Cardiac ventricle fibroblast (primary cell): ENCODE measurements around a stretch of chr15.

- RAMPAGE, long total RNA, result no peak
These were observed 126.0 kb upstream of the IGF1R start for GRCh38 chr15:98522388-98522710.

GRCh38 chr15:98547495-98548620 lies 100.5 kb upstream of the IGF1R start:
- RAMPAGE, long total RNA, result no peak

GRCh38 chr15:98651565-98652532 lies 3.5 kb downstream of the IGF1R start:
- RAMPAGE, long total RNA, result no peak

- RAMPAGE, long total RNA, result no peak
These were observed 65.8 kb downstream of the IGF1R start for GRCh38 chr15:98714148-98714618.

DNA sequence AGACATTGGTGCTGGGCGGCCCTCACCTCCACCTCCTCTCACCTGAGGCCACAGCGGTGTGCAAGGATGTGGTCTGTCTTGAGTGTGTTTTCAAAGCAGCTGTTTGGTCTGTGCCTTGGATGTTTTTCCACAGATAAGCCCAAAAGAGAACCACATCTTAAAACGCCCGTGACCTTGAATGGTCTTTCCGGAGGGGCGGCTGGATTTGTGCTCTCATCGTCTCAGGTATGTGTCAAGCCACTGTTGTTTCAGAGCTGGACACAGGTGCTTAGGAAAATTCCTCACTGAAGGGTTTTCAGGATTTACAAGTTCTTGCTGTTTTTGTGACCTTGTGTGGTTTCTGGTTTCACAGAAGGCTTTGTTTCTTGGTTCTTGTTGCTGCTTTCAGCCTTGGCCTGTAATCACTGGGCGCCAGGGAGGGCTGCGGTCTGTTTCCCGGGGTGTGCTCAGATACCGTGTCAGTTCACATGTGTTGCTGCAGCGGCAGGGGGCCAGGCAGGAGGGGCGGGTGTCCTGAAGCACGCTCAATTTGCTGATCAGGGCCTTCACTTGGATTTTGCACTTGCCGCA lies 128.4 kb downstream of the IGF1R start:
- RAMPAGE, long total RNA, result no peak

GRCh38 chr15:98803941-98804561 lies 155.7 kb downstream of the IGF1R start:
- RAMPAGE, long total RNA, result no peak

- RAMPAGE, long total RNA, result no peak
These were observed 163.9 kb downstream of the PGPEP1L start for GRCh38 chr15:98843489-98844285.

DNA sequence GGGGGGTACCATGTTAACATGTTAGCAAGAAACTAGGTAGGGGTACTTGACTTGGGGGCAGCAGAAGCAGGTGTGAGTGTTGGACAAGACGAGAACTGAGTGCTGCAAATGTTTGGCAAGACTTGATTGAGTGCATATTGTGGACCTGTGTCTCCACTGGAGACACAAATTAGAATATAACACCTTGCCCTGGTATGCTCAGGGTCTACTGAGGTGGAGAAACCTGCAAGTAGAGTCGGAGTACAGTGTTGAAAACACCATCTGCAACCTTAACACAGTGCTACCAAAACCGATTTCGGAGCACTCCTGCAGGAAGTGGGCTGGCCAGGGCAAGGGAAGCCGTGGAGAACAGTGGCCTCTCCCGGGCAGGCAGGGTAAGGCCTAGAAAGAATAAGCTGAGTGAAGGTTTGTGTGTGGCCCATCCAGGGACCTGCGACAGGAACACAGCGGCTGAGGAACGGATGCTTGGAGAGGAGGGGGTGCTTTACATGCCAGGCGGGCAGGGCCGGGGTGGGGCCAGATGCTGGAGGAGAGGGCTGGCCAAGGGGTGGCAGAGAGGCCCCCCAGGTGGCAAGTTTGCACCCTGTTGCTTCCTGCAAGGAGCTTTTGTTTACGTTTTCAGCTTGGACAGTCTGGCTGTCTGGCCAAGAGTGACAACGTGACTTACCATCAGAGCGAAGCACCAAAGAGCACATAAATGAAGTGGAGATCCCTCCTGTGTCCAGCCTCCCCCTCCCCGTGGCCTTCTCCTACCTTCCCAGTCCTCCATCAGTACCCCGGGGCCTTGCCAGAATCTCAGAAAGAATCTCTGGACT lies 156.6 kb downstream of the PGPEP1L start:
- RAMPAGE, long total RNA, result no peak

DNA sequence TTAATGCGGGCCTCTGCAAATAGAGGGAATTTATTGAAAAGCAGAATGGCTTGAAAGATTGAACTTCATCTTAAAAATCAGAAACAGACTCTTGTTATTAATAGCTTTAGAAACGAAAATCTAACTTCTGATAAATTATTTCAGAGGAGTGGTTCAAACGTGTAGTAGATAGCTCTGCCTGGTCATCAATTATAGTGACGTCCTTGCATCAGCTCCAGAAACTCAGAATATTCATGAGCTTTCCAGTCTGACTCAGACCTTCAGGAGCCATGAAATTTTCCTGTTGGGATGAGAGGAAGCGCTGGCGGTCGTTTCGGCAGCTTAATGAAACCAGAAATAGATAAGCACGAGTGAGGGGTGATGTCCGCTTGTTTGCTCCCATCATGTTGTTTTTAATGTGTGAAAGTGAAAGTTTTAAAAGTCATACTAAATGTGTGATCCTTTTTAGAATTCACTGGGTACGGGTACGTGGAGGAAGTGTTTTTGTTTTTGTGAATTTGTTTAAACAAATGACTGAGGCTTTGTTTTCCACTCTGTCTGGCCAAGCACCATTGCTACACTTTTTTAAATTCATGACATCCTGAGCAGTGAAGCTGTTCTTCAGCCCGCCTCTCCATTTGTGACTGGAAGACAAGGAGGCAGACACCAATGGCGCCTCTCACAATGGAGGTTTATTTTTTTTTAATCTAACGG lies 141.0 kb downstream of the PGPEP1L start:
- RAMPAGE, long total RNA, result no peak

DNA sequence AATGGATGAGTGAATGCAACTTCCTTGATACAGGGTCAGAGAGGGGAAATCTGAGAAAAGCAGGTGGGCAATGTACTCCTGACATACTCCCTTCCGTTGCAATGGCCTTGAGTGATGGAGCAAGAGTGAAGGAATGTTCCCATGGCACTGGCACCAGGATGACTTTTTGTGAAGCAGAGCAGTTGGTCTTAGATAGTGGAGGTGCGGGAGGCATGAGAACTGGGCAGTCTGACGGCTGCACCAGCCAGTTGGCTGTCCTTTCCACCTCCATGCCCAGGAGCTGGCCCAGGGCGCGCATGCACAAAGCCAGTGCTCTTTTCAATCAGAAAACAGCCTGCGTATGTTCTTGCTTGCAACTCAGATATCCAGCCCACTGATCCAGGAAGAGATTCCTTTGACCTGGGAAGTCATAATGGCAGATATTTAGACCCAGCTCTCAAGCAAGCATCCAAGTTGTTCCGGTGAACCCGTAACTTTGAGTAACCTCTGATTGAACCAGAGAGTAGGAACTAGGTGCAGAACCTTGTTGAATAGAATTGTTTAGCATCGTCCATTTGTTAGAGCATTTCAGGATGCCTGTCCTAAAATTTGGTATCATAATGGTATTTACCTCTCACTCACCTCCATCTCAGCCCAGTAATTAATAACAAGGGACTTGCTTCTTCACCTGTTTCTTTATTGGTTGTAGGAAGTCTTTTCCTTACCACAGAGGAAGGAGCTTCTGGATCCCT lies 136.7 kb downstream of the PGPEP1L start:
- RAMPAGE, long total RNA, result no peak

DNA sequence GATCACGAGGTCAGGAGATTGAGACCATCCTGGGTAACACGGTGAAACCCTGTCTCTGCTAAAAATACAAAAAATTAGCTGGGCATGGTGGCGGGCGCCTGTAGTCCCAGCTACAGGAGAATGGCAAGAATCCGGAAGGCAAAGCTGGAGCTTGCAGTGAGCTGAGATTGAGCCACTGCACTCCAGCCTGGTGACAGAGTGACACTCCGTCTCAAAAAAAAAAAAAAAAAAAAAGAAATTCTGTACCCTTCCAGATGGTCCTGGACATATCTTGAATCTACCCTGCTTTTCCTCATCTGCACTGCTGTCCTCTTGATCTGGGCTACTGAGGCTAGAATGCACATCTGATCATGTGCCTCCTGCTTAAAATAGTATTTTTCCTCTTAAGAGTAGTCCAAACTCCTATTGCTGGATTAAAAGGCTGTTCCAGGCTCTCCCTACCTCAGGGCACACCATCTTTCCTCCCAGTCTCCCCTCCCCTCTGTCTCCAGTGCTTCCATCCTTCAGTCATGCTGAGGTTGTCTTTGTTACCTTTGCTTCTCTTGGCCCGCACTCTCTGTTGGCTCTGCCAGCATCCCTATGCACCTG lies 123.0 kb downstream of the PGPEP1L start:
- RAMPAGE, long total RNA, result no peak

DNA sequence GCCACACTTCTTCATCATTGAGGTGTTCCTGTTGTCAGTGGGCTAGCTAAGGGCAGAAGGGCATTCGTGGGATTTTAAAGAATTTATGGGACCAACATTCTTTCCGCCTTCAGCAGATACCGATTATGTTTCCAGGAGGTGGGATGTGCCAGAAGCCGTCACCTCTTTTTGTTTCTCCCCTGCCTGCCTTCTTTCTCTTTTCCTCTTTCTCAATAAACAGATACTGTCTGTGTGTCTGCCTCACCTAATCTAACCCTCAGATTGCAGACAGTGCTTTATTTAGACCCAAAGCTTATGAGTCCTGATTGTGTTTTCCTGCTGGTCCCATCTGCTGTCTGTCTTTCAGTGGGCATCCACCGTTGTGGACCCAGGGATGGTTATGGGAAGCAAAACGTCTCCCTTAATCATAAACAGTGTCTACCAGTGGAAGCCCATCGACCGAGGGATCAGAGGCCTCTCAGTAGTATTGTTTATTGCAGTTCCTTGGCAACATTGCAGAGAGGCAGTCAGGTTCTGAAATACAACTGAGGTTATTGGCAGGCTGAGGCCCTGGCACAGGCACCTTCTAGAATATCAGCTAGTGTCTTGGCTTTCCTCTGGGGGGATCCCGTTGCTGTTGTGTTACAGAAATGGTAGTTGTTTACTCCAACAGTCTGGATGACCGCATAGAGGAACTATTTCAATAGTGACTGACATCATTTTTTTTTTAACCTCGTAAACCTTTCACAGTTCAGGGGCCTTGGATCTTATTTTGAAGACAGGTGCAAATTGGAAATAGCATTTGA lies 64.2 kb downstream of the PGPEP1L start:
- RAMPAGE, long total RNA, result no peak

- RAMPAGE, long total RNA, result no peak
These were observed 55.5 kb downstream of the PGPEP1L start for GRCh38 chr15:98952000-98952595.

- RAMPAGE, long total RNA, result no peak
These were observed 53.4 kb downstream of the PGPEP1L start for GRCh38 chr15:98953981-98954902.

DNA sequence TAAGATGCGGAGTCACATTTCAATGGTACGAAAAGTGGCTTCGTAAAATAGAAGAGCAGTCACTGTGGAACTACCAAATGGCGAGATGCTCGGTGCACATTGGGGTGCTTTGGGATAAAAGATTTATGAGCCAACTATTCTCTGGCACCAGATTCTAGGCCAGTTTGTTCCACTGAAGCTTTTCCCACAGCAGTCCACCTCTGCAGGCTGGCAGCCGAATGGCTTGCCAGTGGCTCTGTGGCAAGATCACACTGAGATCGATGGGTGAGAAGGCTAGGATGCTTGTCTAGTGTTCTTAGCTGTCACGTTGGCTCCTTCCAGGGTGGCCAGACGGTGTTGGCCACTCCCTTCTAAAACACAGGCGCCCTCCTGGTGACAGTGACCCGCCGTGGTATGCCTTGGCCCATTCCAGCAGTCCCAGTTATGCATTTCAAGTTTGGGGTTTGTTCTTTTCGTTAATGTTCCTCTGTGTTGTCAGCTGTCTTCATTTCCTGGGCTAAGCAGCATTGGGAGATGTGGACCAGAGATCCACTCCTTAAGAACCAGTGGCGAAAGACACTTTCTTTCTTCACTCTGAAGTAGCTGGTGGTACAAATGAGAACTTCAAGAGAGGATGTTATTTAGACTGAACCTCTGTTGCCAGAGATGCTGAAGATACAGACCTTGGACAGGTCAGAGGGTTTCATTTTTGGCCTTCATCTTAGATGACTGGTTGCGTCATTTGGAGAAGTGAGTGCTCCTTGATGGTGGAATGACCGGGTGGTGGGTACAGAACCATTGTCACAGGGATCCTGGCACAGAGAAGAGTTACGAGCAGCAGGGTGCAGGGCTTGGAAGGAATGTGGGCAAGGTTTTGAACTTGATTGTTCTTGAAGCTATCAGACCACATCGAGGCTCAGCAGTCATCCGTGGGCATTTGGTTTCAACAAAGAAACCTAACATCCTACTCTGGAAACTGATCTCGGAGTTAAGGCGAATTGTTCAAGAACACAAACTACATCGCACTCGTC lies 45.4 kb downstream of the PGPEP1L start:
- RAMPAGE, long total RNA, result no peak

DNA sequence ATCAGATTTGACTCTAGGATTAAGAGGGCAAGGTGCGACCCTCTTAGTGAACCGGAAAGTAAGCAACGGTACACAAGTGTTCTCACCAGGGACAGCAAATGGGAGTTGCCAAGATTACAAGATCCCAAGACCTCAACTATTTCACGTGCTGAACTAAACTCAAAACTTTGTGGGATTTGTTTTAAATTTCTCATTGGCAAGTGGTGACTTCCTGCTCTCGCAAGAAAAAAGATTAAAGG lies 2.1 kb upstream of the PGPEP1L start:
- RAMPAGE, long total RNA, result no peak

DNA sequence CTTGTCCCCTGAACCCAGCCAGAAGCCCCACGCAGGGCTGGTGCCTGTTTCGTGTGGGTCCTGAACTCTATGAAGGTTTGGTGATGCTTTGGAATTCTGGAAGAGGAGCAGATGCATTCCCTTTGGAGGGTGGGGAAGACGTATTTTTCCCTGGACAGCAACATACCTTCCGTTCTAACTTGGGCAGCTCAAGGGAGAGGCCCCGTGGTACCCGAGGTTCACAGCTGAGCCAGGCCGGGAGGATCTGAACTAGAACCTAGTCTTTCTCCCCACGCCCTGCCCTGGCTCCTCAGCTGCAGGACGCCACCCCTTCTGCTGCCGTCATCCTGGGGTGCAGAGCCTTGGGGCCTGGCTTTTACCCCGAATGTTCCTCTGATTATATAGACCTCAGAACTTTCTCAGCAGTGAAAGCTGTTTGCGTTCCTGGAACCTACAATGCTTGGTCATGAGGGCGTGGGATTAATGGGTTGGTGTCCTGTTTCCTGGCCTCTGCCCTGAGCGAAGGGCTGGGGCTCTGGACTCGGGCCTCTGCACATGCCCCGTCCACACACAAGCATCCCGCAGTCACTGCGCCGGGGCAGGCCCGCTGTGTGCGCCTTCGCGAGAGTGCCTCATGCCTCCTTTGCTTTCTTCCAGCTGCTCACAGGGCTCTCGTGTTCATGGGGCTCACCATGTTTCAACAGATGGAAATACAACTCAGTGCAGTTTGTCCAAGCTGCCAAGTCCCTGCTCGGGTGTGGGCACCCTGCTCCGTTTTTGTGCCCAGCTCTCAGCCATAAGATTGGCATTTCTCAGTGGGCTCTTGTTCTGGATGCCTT lies 20.2 kb downstream of the SYNM start:
- RAMPAGE, long total RNA, result no peak

- RAMPAGE, long total RNA, result no peak
These were observed 69.2 kb downstream of the TTC23 start for GRCh38 chr15:99180189-99180592.

DNA sequence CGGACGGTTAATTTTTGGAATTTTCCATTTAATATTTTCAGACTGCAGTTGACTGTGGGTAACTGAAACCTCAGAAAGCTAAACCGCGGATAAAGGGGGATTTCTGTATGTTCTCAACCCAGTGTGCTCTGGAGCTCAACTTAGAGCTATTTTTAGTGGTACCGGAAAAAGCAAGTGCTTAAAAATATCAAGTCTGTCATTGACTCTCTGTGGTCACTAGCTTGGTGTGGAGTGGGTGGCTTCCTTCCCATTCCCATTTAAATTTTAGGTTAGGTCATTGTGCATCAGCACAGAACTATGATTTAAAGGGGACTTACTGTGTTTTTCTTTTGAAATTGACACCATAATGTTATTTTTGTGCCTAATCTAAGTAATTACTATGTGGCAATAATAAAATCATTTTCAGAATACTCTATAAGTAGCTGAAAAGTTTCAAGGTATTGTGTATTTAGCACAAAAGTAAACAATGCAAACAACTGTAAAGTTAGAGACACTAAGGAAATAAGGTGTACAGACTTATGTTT lies 73.1 kb downstream of the LRRC28 start:
- RAMPAGE, long total RNA, result no peak

- RAMPAGE, long total RNA, result no peak
These were observed 144.7 kb upstream of the MEF2A start for GRCh38 chr15:99421124-99421532.